B cell (primary cell): ENCODE measurements around the genes GARIN4 and SPATA45.

- PRO-cap: no peak
- CAGE, long polyA plus RNA: no peak
Measured at GRCh38 chr1:212624329-212624905, at the start of gene GARIN4. GARIN4 (plus strand) TSS chr1:212624474.

GRCh38 chr1:212688256-212688684 lies 11.4 kb downstream of the BATF3 start:
- PRO-cap: no peak
- CAGE, long polyA plus RNA: no peak

DNA sequence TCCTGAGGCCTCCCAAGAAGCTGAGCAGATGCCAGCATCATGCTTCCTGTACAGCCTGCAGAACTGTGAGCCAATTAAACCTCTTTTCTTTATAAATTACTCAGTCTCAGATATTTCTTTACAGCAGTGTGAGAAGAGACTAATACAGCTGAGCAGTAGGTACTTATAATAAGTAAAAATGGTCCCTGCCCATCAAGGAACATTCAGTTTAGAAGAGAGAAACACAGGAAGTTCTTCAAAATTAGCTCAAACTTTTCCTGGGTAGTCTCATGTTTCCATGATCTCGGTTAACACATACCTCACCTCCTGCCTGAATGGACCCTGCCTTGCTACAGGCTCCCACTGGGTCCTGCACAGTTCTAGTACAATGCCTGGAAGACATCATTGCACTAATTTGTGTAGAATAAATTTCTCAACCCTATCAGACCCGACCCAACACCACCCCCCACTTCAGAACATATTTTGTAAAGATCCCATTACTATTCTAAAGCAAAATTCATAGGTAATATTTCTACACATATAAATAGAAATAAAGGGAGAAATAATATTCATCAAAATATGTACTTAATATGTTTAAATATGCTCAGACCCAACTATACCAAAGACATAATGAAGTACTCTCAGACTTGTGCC lies 42.1 kb upstream of the BATF3 start:
- PRO-cap: no peak
- CAGE, long polyA plus RNA: no peak

GRCh38 chr1:212847405-212847834 lies at the start of gene SPATA45:
SPATA45 (minus strand) TSS chr1:212847649.
- PRO-cap: no peak
- CAGE, long polyA plus RNA: no peak

DNA sequence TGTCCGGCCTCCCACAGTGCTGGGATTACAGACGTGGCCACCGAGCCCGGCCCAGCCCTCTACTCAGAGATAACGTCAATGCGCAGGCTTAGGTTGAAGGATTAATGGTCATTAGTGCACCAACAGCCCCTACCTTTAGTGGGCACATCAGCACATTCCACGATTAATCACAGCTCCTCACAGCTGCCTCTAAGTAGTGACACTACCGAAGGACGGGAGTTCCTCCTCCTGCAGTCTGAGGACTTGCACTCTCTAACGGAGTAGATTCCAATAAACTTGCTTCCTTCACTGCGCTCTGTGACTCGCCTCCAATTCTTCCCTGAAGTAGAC lies 477 bp upstream of the FLVCR1 start:
- PRO-cap: no peak
- CAGE, long polyA plus RNA: no peak

- PRO-cap: no peak
- CAGE, long polyA plus RNA: no peak
Measured at GRCh38 chr1:212860608-212861398, 2.7 kb downstream of the FLVCR1 start.

DNA sequence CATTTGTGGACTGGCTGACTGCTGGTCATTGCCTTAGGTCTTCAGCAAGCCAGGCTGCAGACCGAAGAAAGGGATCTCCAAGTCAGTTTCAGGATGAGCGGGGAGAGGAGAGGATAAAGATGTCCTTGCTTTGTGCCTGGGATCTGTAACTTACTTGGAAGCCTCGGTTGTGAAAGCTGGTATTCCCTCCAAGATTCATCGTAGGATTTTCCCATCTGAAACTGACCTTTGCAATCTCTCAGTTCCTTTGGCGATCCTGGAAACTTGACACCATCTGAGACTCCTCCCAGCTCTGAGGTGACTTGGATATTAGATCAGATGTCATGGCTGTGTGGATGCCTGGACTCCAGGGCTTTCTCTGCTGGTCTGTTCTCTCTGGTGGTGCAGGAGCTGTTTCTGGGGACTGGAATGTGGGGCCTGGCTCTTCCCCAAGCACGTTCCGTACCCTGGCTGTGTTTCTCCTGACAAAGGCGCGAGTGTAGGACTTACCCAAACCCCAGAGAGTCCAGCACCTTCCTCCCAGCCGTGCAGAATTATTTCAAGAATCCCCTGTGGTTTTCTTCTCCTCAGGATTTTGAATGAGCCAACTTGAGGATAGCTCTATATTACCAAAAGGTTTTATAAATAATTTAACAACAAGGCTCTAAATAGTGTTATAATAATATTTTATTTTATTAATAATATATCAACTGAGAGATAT lies 252.2 kb downstream of the RPS6KC1 start:
- PRO-cap: no peak
- CAGE, long polyA plus RNA: no peak

DNA sequence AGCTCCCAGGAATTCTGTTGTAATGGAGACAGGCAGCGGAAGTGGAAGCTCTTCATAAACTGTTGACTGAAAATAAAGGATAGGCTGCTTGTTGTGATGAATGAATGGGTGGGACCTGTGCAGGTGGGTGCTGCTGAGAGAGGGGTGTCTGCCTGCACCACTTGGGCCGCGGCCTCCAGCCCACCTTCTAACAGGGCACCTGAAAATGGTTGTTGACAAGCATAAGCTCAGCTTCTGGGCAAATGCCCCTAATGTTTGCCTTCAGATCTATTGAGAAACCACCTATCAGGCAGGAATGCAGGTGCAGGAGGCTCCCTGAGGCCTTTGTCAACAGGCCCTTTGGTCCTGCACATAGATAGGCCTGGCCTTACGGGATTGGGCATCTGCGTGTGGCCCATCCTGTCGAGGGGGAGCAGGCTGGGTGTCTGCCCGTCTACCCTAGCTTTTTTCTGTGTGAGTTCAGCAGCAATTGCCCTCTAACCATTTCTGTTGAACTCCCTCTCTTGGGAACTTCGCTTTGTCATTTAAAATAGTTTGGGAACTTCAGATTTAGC lies 321.1 kb downstream of the RPS6KC1 start:
- PRO-cap: no peak
- CAGE, long polyA plus RNA: no peak

- PRO-cap: no peak
- CAGE, long polyA plus RNA: no peak
Measured at GRCh38 chr1:213938787-213939576, 48.8 kb upstream of the PROX1 start.

DNA sequence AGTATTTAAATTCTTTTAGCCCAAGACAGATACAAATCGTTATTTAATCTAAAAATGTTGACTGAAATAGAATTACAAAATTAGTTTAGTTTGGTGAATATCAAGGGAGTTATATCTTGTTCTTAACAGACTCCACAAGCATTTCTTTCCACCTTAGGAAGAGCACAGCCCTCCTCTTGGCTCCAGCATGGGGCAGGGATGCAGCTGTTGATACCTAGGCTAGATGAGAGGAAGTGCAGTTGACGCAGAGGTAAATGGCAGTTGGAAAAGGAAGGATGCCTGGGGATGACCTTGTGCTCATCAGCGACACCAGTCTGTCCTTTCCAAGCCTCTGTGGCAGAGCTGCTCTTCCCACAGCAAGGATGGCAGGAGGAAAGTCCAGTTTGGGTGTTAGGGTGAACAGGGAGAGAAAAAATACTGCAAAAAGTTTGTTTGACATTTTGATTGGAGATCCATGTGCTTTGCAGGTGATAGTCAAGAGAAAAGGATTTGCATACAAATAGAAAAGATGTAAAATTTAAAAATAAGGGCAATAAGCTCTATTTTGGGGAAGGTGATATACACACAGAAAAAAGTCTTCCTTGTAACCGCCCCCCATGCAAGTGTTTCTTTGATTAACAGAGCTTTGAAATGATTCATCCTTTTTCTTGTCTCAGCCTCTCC lies 6.2 kb downstream of the PROX1 start:
- PRO-cap: no peak
- CAGE, long polyA plus RNA: no peak

- PRO-cap: no peak
- CAGE, long polyA plus RNA: no peak
Measured at GRCh38 chr1:214107222-214108050, 119.7 kb downstream of the PROX1 start.

- PRO-cap: no peak
- CAGE, long polyA plus RNA: no peak
Measured at GRCh38 chr1:214331916-214332299, 50.9 kb downstream of the SMYD2 start.

- PRO-cap: no peak
- CAGE, long polyA plus RNA: no peak
Measured at GRCh38 chr1:214351657-214352313, 70.8 kb downstream of the SMYD2 start.

DNA sequence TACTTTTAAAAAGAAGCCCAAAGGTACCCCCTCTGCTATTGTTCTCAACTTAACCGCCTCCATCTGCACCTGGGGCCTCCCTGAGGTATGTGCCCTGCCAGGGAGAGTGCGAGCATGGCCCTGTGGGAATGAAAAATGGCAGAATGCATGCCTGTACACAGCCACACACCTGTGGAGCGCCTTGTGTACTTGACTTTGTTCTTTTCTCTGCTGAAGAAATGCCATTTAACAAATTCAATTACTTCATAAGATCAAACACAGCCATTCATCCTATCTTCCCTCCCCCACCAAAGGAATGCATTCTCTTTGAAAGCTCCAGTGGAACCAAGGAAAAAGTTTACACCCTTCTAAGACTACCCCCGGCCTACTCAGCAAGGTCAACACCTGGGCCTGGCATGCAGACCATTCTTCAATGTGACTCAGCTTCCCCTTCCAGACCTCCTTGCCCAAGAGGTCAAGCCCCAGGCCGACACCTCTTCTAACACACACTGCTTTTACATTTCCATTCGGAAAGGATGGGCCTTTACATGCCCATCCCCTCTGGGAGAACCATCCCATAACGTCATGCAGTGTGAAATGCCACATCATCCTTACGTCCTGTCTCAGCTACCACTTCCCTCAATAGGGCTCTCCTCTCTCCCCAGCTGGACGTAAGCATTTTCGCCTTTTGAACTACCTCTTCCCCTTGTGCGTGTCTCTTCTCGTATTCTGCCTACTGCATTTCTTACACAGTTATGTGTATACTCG lies 123.8 kb downstream of the SMYD2 start:
- PRO-cap: no peak
- CAGE, long polyA plus RNA: no peak

DNA sequence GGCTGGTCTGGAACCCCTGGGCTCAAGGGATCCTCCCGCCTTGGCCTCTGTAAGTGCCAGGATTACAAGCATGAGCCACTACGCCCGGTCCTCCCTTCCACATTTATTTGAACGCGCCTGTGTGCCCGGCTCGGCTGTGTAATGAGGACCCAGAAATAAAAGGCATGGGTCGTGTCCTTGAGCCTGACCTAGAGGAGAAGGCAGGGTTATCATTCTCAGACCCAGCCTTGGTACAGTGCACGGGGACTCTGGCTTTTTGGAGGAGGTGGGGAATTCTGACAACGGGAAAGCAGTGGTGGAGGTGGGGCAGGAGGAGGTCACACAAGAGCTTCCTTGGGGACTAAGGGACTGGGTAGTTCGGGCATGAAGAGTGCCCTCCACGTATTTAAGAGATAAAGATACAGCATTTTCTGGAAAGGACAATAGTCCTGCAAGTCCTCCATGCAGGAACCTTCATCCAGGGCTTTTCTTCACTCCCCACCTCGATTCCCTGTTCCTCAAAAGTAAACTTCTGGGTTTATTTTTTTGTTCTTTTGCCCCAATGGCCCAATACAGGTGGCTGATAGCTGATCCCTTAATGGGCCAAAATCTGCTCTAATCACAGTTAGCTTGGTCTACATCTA lies 989 bp downstream of the CENPF start:
- PRO-cap: no peak
- CAGE, long polyA plus RNA: no peak

GRCh38 chr1:214934174-214934721 lies 148.3 kb upstream of the KCNK2 start:
- PRO-cap: no peak
- CAGE, long polyA plus RNA: no peak

- PRO-cap: no peak
- CAGE, long polyA plus RNA: no peak
Measured at GRCh38 chr1:215581688-215582181, 14.6 kb downstream of the KCTD3 start.

DNA sequence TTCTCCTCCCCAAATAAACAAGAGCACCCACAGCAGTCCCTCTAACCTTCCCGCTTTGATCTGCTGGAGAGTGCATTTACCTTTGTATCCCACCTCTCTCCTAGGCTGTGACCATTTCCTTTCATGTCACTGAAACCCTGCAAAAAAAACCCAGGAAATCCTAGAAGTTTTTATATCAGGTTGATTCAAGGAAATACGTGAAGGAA lies 108.4 kb upstream of the USH2A start:
- PRO-cap: no peak
- CAGE, long polyA plus RNA: no peak

- PRO-cap: no peak
- CAGE, long polyA plus RNA: no peak
Measured at GRCh38 chr1:216905151-216905587, 181.9 kb upstream of the ESRRG start.

- PRO-cap: no peak
- CAGE, long polyA plus RNA: no peak
Measured at GRCh38 chr1:217089396-217090157, 366.3 kb upstream of the ESRRG start.